ENCODE measurements around a stretch of chr21.

GRCh38 chr21:37074548-37075523 lies 1.8 kb downstream of the TTC3 start:
- RRBS = no CpG with 5 or more reads among the region's 14 CpGs
CAGE:
- cytosol, long polyA plus RNA = no peak
- long polyA plus RNA = no peak
- nucleus, long polyA plus RNA = no peak

GRCh38 chr21:37083125-37083550 lies 10.1 kb downstream of the TTC3 start:
CAGE:
- cytosol, long polyA plus RNA = no peak
- long polyA plus RNA = no peak
- nucleus, long polyA plus RNA = no peak

DNA sequence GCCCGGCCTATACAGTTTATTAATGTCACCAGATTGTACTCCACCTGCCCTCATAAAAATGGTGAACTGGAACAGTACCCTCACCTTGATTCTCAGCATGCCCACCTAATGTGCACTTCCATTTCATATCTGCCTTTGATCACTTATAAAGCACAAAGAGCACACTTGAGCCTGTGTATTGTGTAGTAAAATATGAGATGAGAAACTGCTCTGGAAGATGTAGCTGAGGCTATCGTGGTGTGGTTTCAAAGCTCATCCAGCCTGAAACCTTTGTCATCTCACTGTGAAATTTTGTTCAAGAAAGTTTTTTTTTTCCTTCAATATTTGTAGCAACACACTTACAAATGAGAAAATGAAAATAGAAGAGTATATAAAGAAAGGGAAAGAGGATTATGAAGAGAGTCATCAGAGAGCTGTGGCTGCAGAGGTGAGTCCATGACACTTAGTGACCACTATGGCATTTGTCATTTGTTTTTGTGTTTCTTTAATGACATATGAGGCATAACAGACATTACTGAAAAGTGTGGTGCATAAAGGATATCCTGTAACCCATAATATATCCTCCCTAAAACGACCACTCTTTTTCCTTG lies 80.3 kb downstream of the VPS26C start:
- RRBS = no CpG with 5 or more reads among the region's 3 CpGs
CAGE:
- cytosol, long polyA plus RNA = no peak
- long polyA plus RNA = no peak
- nucleus, long polyA plus RNA = no peak

DNA sequence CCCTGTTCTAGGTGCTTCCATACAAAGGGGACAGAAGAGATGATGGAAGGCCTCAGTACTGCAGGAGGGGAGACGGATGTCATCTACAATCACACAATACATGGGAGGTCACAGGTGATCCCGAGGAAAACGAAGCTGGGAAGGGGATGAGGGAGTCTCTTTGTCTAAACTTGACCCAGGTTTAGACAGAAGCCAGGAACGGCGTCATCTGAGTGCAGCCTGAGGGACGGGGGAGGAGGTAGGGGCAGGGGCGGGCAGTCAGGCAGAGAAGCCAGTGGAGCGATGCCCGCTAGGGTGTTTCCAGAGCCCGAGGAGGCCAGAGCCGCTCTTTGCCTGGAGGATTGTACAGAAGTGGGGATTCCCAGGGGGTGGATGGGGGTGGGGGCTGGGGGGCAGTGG lies 58.5 kb downstream of the VPS26C start:
- RRBS = no CpG with 5 or more reads among the region's 11 CpGs
CAGE:
- cytosol, long polyA plus RNA = no peak
- long polyA plus RNA = no peak
- nucleus, long polyA plus RNA = no peak

- RRBS = no CpG with 5 or more reads among the region's 8 CpGs
CAGE:
- cytosol, long polyA plus RNA = no peak
- long polyA plus RNA = no peak
- nucleus, long polyA plus RNA = no peak
Observed at GRCh38 chr21:37368574-37369027, 2.0 kb downstream of the DYRK1A start.

- RRBS = no CpG with 5 or more reads among the region's 2 CpGs
CAGE:
- cytosol, long polyA plus RNA = no peak
- long polyA plus RNA = no peak
- nucleus, long polyA plus RNA = no peak
Observed at GRCh38 chr21:37384489-37385130, 18.0 kb downstream of the DYRK1A start.

- RRBS = no CpG with 5 or more reads among the region's 9 CpGs
CAGE:
- cytosol, long polyA plus RNA = no peak
- long polyA plus RNA = no peak
- nucleus, long polyA plus RNA = no peak
Observed at GRCh38 chr21:37458525-37459441, 92.2 kb downstream of the DYRK1A start.

GRCh38 chr21:37472627-37473018 lies 106.0 kb downstream of the DYRK1A start:
- RRBS = no CpG with 5 or more reads among the region's 5 CpGs
CAGE:
- cytosol, long polyA plus RNA = no peak
- long polyA plus RNA = no peak
- nucleus, long polyA plus RNA = no peak

DNA sequence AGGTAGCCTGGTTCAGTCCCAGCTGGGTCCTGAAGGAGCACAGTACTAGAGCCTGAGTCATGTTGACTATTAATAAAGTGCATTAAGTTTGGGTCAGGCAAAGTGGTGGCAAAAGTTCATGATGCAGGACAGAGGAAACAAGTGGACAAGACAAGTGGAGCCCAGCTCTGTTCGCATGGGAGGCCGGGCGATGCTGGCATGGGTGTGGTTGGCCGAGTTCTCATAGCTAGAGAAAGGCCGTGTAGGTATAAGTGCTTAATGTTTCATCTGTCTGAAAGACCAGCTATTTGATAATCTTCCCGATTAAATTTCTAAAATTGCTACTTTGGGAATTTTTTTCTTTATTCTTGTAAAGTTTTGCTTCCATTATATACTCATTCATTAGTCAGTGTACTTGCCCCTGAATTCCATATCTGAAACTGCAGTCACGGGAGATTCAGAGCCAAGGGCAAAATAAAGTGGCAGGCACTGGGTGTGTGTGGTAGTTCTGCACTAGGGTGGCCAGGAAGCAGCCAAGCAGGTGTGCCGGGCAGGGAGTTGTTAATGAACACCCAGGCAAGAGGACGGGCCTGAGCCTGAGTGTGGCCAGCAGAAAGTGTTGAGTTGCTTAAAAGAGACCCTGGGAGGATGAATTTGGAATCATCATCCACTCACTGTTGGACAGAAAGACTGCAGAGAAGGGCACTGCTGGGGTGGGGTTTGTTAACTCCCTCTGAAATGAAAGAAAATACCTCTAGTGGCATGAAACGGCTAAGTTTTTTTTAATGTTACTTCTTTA lies 150.7 kb downstream of the DYRK1A start:
- RRBS = no CpG with 5 or more reads among the region's 10 CpGs
CAGE:
- cytosol, long polyA plus RNA = no peak
- long polyA plus RNA = no peak
- nucleus, long polyA plus RNA = no peak

DNA sequence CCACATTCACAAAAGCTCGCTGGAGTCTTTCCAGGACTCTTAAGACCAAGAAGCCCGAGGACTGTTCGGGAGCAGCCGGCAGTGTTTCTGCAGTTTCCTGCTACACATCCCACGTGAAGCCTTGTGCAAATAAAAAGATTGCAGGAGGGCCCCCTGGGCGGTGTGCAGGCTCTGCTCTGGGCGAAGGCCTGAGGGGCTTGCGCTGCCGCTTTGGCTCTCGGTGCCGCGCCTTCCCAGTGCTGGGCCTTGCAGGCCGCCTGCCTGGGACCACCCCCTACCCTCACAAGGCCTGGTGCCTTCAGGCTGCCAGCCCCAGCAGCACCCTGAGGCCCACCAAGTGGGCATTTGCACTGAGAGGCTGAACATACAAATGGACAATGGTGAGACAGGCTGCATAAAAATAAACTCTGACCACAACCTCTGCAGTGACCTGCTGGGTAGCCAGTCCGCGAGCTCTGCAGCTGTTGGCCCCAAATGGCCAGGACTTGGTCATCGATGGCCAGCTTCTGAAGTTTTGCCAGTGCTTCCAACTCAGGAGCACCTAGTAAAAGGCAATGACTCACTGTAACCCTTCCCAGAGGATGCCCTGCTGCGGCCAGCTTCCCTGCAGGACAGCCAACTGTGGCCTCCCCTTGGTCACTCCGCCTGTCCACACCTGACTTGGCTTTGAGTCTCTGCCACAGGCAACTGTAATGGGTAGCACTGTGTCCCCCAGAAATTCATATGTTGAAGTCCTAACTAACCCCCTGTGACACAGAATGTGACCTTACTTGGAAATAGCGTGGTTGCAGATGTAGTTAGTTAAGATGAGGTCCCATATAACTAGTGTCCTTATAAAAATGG lies 185.3 kb downstream of the DYRK1A start:
- RRBS = no CpG with 5 or more reads among the region's 19 CpGs
CAGE:
- cytosol, long polyA plus RNA = no peak
- long polyA plus RNA = no peak
- nucleus, long polyA plus RNA = no peak

DNA sequence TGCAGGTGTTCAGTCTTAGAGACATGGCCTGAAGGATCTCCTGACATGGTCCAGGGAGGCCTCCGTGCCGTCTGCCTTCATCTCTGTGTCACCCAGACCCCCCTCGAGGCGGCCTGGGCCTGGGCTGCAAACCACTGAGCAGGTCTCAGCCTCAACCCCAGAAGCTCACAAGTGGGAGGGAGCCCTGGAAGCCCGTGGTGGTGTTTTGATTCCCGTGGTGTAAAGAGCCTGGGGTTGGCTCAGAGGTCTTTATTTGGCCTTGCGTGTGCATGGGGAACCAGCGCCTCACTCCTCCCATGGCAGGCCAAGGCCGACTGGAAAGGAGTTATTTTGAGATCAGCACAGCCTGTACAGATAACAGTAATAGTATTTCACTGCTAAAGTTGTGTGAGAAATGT lies 186.4 kb downstream of the DYRK1A start:
- RRBS = no CpG with 5 or more reads among the region's 9 CpGs
CAGE:
- cytosol, long polyA plus RNA = no peak
- long polyA plus RNA = no peak
- nucleus, long polyA plus RNA = no peak

- RRBS = no CpG with 5 or more reads among the region's 13 CpGs
CAGE:
- cytosol, long polyA plus RNA = no peak
- long polyA plus RNA = no peak
- nucleus, long polyA plus RNA = no peak
Observed at GRCh38 chr21:37565210-37565670, 198.7 kb downstream of the DYRK1A start.

- RRBS = no CpG with 5 or more reads among the region's 4 CpGs
CAGE:
- cytosol, long polyA plus RNA = no peak
- long polyA plus RNA = no peak
- nucleus, long polyA plus RNA = no peak
Observed at GRCh38 chr21:37829542-37829815, 86.8 kb downstream of the KCNJ6 start.

GRCh38 chr21:37865898-37866702 lies 50.2 kb downstream of the KCNJ6 start:
- RRBS = no CpG with 5 or more reads among the region's 6 CpGs
CAGE:
- cytosol, long polyA plus RNA = no peak
- long polyA plus RNA = no peak
- nucleus, long polyA plus RNA = no peak

DNA sequence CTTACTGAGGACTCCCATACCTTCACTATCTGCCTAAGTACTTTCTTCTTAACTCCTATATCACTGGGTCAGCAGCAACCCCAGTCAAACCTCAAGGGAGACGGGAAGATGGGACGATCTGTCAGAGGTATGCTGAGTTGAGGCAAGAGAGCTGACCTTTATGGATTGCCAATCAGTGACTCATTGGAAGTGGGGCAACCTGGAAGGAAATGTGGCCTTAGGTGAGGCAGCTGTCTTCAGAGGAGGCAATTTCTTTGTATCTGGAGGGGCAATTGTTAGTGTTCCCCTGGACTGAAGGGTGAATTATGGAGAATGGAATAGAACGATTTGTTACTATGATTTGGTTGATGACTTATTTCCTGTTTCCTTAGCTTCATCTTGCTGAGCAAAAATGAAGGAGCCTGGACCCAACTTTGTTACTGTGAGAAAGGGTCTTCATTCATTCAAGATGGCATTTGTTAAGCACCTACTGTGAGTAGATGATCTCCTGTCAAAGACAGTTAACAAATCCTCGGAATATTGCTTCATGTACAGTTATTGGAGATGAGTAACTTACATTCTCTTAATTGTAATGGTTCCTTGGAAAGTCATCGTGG lies 134.8 kb upstream of the KCNJ15 start:
- RRBS = no CpG with 5 or more reads among the region's 5 CpGs
CAGE:
- cytosol, long polyA plus RNA = no peak
- long polyA plus RNA = no peak
- nucleus, long polyA plus RNA = no peak

DNA sequence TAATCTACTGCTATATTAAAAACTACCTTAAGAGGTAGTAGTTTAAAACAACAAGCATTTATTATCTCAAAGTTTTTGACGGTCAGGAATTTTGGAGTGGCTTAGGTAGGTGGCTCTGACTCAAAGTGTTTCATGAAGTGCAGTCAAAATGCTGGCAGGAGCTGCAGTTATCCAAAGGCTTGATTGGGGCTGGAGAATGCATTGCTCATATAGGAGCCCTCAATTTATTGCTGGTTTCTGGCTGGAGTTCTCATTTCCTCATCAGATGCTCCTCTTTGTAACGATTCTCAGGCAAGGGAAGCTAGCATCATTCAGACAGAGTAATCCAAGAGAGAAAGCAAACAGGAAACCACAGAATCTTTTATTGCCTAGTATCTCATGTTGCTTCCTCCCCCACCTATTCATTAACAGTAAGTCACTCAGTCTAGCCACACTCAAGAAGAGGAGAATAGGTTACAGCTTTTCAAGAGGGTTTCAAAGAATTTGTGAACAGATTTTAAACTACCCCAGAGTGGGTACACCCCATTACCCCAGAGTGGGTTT lies 66.9 kb downstream of the KCNJ15 start:
- RRBS = no CpG with 5 or more reads among the region's 2 CpGs
CAGE:
- cytosol, long polyA plus RNA = no peak
- long polyA plus RNA = no peak
- nucleus, long polyA plus RNA = no peak

DNA sequence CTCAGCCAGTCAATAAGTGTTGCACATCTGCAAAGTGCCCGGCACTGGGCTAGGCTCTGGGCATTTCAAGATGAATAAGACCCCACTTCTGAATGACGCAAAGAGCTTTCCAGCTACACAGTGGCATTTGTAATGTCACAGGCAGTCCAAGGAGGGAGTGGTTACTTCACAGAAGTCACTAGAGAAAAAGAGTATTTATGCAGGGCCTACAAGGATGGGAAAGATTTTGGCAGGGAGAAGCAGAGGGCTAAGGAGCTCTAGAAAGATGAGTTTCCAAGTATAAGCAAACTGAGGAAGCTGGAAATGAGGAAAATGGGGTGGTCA lies 93.3 kb downstream of the KCNJ15 start:
- RRBS = no CpG with 5 or more reads among the region's 2 CpGs
CAGE:
- cytosol, long polyA plus RNA = no peak
- long polyA plus RNA = no peak
- nucleus, long polyA plus RNA = no peak

DNA sequence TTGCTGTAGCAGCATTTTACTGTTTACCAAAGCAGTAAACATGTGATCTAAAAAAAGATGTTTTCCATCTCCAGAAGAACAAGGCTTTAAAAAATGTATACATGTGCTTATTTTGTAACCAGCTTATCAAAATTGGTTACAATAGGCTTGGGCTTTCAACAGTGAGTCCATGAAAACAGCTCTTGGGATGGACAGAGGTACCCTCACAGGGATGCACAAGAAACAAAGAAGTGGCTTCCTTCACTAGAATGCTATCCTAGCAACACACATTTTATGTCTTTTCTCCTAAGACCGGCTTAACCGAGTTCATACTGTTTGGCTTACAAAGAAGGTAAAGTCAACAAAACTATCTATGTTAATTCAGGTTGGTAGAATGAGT lies 9.1 kb downstream of the ERG start:
- RRBS = no CpG with 5 or more reads among the region's 2 CpGs
CAGE:
- cytosol, long polyA plus RNA = no peak
- long polyA plus RNA = no peak
- nucleus, long polyA plus RNA = no peak

DNA sequence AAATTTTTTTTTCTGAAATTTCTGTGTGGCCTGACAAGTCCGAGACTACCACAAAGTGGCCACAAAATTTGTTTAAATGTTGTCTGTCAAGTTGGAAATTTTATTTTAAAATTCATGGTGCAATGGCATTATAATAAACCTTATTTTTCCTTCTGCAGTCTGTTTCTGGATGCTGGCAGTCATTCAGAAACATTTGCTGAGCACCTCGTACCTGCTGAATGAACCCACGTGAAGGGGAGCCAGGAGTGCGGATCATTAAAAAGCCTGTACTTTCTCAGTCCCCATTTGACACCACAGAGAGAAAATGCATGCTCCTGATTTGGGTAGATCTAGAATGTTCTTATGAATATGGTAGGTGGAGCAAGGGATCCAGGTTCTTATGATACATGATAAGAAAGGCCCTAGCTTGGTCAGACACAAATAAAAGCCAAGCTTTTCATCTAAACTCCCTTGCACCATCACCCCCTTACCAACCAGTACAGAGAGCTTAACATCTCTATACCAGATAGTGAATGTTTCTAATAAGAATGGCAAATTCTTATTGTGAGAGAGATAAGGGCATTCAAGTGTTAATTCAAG lies 19.4 kb upstream of the ETS2 start:
- RRBS = no CpG with 5 or more reads among the region's 4 CpGs
CAGE:
- cytosol, long polyA plus RNA = no peak
- long polyA plus RNA = no peak
- nucleus, long polyA plus RNA = no peak

GRCh38 chr21:38825192-38825667 lies 19.5 kb downstream of the ETS2 start:
- RRBS = no CpG with 5 or more reads among the region's 4 CpGs
CAGE:
- cytosol, long polyA plus RNA = no peak
- long polyA plus RNA = no peak
- nucleus, long polyA plus RNA = no peak

Measured in H1 (cell line).